Hair follicle dermal papilla cell (primary cell): ENCODE measurements around a stretch of chr3.

- CAGE, long polyA plus RNA = no peak
These were observed 98.7 kb downstream of the ZNF621 start for GRCh38 chr3:40623513-40623830.

DNA sequence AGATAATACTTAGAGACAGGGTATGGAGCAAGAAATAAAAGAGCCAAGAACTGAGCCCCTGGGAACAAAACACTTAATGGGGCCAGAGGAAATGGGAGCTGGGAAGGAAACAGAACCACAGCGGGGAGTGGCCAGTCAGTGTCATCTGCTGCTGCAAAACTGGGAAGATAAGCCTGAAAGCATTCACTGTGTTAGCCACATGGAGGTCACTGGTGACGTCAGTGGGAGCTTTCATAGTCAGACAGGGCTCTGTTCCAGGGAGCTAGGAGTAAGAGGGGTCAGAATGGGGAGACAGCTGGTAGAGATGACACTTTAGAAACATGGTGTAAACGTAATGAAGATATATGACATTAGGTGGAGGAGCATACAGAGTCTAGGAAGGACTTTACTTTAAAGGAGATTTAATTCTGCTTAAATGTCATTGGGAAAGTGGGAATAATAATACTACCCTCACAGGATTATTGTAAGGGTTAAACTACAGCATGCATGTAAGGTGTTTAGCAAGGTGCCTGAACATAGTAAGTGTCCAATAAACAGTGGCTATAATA is 172.7 kb upstream of the CTNNB1 start:
- CAGE, long polyA plus RNA = no peak

DNA sequence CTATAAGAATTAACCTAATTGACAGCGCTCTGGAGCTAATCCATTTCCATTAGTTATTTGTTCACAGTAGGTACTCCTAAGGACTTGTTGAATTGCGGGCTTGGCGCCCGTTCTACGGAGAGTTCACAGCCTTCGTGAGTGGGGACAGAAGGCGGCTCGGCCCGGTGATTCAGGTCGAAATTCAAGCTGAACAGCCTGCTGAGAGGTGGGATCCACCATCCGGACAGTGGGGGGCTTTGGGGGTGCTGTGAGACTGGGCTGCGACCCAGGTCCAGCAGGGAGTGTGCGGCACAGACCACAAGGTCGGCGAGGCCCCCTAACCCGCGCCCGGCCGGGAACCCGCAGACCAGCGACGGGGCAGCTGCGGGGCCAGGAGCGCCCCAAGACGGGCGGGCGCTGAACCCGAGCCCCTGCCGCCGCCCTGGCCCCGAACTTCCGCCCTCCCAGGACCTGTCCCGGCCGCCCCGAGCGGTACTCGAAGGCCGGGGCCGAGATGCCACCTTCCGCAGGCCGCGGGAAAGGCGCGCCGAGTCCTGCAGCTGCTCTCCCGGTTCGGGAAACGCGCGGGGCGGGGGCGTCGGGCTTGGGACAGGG is 631 bp upstream of the CTNNB1 start:
- CAGE, long polyA plus RNA = no peak

DNA sequence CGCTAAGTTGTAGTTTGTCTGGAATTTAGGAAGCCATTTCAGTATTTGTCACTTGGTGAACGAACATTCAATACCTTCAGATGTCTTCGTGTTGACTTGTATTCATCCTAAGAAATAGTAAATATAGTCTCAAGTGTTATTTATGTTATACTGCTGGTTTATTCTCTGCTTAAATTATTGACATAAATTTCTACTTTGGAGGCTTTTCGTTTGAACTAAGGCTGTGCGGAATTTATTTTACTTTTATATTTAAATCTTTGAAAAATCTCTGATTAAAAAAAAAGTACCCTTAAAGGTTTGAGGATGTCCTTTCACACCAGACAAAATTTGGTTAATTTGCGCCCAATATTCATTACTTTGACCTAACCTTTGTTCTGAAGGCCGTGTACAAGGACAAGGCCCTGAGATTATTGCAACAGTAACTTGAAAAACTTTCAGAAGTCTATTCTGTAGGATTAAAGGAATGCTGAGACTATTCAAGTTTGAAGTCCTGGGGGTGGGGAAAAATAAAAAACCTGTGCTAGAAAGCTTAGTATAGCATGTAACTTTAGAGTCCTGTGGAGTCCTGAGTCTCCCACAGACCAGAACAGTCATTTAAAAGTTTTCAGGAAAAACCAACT is 1.9 kb downstream of the CTNNB1 start:
- CAGE, long polyA plus RNA = no peak

DNA sequence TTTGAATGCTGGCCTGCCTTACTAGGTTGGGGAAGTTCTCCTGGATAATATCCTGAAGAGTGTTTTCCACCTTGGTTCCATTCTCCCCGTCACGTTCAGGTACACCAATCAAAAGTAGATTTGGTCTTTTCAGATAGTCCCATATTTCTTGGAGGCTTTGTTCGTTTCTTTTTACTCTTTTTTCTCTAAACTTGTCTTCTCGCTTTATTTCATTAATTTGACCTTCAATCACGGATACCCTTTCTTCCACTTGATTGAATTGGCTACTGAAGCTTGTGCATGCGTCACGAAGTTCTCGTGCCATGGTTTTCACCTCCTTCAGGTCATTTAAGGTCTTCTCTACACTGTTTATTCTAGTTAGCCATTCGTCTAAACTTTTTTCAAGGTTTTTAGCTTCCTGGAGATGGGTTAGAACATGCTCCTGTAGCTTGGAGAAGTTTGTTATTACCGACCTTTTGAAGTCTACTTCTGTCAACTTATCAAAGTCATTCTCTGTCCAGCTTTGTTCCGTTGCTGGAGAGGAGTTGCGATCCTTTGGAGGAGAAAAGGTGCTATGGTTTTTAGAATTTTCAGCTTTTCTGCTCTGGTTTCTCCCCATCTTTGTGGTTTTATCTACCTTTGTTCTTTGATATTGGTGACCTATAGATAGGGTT is 364.2 kb downstream of the CTNNB1 start:
- CAGE, long polyA plus RNA = no peak

DNA sequence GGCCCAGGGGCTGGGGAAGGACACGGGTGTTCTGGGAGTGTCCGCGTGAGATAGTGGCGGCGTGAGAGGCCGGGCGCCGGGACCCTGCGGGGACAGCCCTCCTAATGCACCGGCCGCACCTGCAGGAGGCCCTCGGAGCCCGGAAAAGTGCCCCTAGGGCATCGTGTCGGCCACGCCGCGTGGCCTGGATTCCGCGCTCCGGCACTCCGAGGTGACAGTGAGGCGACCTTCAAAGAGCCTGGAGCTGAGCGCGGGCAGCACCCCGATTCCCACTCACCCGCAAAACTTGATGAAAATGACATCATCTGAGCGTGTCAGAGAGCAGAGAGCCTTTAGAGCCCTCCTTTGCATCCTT is 52.2 kb upstream of the ULK4 start:
- CAGE, long polyA plus RNA = no peak

DNA sequence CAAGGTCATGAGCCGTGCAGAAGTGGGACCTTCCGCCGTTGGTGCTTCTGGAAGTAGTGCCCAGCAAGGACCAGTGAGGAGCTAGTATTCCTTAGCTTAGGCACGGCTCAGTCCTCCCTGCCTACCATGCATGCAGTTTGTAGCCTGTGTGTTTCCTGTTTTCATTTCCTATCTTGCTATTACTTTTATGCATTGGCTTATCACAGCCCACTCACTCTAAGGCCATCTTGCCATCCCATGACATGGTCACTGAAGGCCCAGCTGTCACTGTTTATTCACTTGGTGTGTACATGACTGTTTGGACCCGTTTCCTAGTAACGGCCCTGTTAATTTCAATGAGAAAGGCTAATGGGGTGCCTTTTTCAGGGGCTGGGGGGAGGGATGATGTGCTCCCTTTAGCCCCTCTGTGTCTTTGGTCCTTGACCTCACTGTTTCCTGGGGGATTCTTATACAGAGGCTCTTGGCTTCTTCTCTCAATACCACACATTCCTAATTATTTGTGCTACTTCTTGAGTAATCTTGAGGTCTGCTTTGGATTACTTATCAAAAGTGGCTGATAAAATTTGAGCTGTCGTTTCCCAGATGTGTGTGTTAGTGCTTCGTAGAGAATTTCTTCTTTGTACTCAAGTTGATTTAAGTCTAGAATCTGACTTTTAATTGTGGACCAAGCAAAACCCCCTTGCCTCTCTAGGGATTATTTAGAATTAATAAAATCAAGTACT is 24.5 kb upstream of the TRAK1 start:
- CAGE, long polyA plus RNA = no peak

DNA sequence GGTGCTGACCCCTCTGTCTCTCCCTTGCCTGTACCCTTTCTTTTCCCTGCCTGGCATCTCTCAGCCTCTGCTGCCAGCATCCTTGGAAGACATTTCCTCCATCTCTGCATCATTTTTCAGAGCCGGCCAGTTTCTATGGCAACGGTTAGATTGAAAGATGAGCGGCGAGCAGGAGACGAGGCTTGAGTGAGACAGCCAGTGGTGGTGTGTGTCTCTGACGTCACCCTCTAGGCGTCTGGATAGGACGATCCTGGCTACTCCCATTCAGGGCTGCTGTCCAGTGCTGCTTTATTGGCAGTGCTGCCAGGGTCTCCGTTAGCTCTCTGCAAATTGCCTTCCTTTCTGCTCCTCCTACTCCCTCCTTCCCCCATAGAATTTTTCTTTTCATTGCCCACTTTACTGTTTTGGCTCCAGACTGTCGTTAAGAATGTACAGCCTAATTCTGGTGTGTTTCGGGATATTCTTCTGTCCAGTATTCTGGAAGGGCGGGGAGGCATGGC is 57.9 kb downstream of the TRAK1 start:
- CAGE, long polyA plus RNA = no peak

DNA sequence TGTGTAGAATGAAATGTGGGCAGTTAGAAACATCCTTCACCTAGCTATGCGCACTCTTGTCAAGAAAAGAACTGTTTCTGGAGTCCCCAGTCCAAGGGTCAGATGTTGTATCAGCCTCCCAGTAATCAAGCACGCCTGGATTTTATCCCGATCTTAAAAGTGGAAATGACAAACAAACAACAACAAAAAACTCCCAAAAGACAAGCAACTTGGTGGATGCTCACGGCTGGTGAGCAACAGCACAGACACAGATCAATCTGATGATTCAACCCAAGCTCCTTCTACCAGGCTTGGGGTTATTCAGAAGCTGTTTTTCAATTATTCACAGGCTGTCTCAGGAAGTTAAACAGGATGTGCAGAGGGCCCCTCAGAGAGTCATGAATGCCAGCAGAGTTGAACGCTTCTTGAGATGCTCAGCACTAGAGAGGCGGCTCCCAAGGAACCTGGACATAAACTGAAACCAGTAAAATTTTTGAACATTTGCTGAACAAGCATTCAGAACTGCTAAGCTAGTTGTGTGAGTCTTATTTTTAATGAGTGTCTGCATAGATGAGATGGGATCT is 22.2 kb downstream of the LYZL4 start:
- CAGE, long polyA plus RNA = no peak

- CAGE, long polyA plus RNA = no peak
These were observed 11.8 kb upstream of the LYZL4 start for GRCh38 chr3:42422192-42422631.

DNA sequence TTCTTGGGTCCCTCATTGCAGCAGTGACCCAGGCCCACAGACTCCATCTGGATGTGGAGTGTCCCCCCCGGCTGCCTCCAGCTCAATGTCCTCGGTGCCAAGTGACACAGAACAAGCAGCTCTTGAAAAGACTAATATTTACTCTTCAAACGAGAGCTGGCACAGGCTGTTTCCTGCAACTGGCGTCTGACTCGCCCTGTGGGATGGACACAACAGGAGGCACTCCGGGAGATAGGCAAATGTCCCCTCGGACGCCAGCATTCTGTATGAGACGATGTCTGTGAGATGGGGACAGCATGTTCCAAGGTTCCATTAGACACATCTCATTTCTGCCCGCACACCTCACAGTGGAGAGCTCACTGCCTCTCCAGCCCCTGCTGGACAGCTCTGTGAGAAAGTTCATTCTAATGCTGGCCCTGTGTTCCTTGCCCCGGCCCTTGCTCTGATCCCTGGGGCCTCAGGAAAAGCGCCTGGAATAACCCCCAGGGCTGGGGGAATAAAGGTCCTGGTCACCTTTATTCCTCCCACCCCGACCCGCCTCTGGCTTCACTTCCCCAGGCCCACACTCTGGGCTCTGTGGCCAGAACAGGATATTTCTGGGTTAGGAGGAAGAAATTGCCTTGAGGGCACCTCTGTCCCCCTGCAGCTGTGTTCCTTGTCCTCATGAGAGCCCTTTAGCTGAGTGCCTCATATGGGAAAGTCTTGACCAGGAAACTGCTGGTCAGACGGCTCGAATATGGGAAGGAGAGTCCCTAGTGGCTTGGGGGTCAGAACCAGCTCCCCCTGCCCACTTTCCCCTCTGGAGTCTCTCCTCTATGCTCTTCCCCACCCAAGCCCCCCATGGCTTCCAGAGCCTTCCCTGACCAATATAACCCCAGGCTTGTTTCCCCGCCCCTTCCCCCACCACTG is 36.7 kb downstream of the SEC22C start:
- CAGE, long polyA plus RNA = no peak

- CAGE, long polyA plus RNA = no peak
These were observed 26.2 kb upstream of the ZBTB47 start for GRCh38 chr3:42627084-42627809.

- CAGE, long polyA plus RNA = no peak
These were observed 19.0 kb upstream of the ZBTB47 start for GRCh38 chr3:42634371-42635021.

DNA sequence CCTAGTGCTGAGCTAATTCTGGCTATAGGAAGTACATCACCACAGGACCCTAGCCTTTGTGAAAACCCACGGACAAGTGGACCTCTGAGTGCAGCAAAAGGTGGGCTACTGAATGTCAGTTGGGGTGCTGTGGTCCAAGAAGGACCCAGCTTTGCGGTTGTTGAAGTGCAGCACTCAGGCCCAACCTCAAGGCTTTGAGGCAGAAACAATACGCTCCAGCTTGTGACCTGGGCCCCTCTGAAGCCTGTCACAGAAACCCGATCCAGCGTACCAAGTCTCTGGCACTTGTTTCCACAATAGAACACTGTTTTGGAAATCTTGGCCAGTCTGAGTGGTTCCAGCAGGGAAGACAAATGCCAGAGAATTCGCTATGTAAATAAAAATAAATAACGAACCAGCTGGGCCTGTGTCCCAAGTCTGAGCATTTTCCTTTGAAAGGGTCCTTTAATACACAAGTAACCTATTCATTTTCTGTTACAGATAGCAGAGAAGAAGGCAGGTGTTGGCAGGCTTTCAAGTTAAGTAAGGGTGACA is 26.6 kb downstream of the CCDC13 start:
- CAGE, long polyA plus RNA = no peak

- CAGE, long polyA plus RNA = no peak
These were observed 16.7 kb downstream of the CCDC13 start for GRCh38 chr3:42756303-42756821.

DNA sequence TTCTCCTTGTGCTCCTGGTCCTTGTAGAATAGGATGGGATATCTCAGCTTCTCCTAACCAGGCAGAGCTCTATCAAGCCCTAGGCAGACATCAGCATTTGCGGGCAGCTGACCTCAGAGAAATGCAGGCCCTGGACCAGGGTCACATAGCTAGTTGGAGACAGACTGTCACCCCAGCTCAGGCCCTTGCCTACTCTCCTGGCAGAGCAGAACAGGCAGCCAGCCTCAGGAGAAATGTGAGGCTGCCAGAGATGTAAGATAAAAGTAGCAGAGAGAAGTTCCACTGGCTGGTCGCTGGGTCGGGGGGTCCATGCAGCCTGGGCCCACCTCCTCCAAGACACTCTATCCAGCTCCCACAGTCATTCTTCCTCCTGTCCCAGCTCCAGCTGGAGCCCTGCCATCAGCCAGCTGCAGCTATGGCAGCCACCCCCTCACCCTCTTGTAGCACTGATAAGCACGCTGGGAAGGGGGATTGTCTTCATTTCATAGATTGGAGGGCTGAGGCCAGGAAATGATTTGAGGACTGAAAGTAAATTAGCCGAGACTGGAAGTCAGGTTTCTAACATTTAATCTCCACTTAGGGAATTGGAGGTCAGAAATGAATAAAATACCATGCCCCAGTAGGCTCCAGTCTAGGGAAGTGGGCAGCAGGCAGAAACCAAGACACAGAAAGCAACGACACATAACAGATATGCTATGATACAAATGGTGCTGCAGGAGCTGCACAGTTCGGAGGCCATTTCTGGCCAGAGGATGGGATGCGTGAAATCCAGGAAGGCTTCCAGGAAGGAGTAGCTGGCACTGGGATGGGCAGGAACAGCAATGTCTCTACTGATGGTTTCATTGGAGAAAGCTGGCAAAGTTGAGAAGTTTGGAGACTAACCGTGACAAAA is 3.8 kb downstream of the CYP8B1 start:
- CAGE, long polyA plus RNA = no peak

DNA sequence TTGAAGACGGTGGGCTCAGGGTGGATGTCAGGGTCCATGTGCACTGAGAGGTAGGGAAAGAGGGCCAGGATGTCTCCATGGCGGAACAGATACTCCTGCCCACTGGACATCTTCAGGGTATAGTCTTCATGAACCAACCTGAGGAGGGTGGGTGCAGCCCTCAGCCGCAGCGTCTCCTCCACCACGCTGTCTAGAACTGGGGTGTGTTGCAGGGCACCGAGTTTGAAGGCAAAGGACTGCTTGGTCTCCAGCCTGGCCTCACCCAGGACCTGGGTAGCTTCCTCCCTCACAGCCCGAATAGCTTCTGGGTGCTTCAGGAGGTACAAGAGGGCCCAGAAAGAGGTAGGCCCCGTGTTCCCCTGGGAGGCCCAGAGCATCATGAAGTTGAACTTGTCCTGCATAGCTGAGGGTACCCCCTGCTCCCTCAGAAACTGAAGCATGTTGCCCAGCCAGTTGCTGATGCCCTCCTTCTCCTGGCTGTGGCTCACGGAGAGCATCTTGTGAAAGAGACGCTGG is 1.0 kb downstream of the CYP8B1 start:
- CAGE, long polyA plus RNA = no peak

GRCh38 chr3:42876443-42876794 is 740 bp upstream of the CYP8B1 start:
- CAGE, long polyA plus RNA = no peak

GRCh38 chr3:43296386-43297023 is 10.2 kb downstream of the SNRK start:
- CAGE, long polyA plus RNA = no peak

DNA sequence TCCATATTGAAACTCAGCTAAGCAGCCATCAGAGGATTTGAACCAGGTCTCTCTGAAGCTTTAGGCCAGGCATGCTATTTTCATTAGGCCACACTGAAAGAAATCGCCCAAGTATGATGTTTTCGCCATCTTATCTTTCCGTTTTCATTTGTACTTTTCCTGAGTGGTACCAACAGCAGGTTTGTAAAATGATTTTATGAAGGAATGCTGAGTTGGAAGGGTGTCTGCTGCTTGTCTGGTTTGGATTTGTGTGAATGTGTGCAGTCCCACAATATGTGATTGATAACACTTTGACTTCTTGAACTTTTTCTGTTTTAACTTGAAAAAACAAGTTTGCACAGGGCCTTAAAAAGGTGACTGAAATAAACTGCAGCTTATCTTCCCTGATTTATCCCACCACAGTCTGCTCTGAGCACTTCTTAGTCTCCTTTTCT is 39.5 kb downstream of the SNRK start:
- CAGE, long polyA plus RNA = no peak